Parotid gland (tissue), 1 donor: ENCODE results near the genes OPA3, GPR4, DMPK and FOXA3.

DNA sequence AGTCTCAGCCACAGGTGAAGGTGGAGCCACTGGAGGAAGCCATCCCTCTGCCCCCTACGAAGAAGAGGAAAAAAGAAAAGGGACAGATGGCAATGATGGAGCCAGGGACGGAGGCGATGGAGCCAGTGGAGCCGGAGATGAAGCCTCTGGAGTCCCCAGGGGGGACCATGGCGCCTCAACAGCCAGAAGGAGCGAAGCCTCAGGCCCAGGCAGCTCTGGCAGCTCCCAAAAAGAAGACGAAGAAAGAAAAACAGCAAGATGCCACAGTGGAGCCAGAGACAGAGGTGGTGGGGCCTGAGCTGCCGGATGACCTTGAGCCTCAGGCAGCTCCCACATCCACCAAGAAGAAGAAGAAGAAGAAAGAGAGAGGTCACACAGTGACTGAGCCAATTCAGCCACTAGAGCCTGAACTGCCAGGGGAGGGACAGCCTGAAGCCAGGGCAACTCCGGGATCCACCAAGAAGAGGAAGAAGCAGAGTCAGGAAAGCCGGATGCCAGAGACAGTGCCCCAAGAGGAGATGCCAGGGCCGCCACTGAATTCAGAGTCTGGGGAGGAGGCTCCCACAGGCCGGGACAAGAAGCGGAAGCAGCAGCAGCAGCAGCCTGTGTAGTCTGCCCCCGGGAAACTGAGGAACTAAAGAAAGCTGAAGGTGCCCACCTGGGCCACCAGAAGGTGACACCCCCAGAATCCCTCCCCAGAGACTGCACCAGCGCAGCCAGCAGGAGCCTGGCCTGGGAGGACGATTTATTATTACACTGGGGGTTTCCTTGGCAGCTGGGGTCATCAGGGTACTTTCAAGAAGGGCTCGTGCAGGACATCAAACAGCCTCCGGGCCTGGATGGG is 2.7 kb downstream of the POLR1G start:
- PRO-cap, result no peak

GRCh38 chr19:45451057-45452222 is 16.4 kb upstream of the FOSB start:
- PRO-cap, result unidirectional peak, minus-strand start at chr19:45451535

DNA sequence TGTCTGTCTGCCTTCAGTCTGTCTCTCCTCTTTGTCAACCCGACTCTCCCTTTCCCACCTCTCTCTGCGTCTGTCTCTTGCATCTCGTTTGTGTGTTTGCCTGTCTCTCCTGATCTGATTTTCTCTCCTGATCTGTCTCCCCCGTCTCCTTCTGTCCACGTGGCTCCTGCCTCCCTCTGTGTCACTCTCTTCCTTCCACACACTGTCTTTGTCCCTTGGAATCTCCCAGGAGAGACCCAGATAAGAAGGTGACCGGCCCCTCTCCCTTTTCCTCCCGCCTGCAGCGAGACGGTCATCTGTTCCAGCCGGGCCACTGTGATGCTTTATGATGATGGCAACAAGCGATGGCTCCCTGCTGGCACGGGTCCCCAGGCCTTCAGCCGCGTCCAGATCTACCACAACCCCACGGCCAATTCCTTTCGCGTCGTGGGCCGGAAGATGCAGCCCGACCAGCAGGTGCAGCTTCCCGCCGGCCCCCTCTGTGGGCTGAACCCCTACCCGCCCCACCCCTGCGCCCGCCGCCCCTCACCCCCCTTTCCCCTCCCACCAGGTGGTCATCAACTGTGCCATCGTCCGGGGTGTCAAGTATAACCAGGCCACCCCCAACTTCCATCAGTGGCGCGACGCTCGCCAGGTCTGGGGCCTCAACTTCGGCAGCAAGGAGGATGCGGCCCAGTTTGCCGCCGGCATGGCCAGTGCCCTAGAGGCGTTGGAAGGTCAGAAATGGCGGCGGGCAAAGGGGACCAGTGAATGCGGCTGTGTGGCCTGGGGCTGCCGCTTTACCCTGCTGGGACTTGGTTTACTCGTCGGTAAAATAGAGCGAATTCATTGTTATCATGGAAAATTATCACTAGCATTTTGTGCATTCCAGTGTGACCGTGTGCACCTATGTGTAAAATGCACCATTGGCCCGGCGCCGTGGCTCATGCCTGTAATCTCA is 10.4 kb downstream of the VASP start:
- PRO-cap, result no peak

GRCh38 chr19:45548088-45548814 is 36.4 kb downstream of the OPA3 start:
- PRO-cap, result no peak

GRCh38 chr19:45563952-45564666 is 20.5 kb downstream of the OPA3 start:
- PRO-cap, result no peak

- PRO-cap, result no peak
Measured at GRCh38 chr19:45567746-45568212, 16.8 kb downstream of the OPA3 start.

GRCh38 chr19:45584696-45585241 is at the start of gene OPA3:
TSS of gene OPA3 (minus strand) at chr19:45584802.
- PRO-cap, result bidirectional peak, plus-strand start at chr19:45585171, minus-strand start at chr19:45584927

DNA sequence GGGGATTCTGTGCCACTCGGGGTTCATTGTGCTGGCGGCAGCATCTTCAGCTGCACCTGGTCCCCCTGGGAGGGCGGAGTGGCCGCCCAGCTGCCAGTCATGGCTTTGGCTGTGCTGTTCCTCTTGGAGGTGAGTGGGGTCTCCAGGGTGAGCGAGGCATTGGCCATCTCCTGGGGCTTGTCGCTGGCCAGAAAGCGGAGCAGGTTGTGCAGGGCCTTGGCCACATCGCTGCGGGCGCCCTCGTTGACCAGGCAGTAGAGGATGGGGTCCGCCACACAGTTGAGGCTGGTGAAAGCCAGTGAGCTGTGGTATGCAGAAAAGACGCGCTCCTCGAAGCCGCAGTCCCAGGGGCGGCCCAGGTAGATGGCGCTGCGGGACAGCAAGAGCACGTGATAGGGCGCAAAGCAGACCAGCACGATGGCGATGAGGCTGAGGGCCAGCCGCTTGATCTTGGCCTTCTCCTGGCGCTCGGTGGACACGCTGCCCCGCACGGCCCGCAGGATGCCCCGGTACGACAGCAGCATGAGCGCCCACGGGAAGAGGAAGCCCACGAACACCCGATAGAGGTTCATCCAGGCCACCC is 6.2 kb upstream of the OPA3 start:
- PRO-cap, result no peak

DNA sequence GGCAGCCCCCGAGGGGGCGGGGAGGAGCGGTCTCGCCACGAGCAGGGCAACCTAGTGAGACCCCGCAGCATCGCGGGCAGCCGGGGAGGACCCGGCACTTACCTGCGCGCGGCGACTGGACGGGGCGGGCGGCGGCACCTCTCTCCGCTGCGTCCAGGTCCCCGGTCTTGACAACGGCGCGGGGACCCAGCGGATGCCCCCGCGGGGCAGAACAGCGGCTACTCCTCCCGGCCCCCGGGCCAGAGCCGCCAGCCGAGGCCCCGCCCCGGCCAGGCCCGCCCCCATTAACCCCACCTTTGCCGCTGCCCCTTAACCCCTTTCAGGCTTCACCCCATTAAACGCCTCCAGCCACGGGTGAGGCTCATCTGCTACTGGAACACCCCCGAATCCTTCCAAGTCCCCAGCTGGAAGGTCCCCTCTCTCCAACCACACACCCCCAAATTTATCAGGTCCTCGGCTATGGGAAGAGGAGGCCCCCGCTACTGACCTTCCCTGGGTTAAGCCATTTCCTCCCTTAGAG is at the start of gene GPR4:
Gene GPR4, minus strand, starts transcription at position 220 of the 520 bp plus-strand sequence.
- PRO-cap, result unidirectional peak, minus-strand start at position 178 of the sequence; unidirectional peak, minus-strand start at position 213 of the sequence

GRCh38 chr19:45670462-45671474 is 2.7 kb downstream of the GIPR start:
- PRO-cap, result no peak

DNA sequence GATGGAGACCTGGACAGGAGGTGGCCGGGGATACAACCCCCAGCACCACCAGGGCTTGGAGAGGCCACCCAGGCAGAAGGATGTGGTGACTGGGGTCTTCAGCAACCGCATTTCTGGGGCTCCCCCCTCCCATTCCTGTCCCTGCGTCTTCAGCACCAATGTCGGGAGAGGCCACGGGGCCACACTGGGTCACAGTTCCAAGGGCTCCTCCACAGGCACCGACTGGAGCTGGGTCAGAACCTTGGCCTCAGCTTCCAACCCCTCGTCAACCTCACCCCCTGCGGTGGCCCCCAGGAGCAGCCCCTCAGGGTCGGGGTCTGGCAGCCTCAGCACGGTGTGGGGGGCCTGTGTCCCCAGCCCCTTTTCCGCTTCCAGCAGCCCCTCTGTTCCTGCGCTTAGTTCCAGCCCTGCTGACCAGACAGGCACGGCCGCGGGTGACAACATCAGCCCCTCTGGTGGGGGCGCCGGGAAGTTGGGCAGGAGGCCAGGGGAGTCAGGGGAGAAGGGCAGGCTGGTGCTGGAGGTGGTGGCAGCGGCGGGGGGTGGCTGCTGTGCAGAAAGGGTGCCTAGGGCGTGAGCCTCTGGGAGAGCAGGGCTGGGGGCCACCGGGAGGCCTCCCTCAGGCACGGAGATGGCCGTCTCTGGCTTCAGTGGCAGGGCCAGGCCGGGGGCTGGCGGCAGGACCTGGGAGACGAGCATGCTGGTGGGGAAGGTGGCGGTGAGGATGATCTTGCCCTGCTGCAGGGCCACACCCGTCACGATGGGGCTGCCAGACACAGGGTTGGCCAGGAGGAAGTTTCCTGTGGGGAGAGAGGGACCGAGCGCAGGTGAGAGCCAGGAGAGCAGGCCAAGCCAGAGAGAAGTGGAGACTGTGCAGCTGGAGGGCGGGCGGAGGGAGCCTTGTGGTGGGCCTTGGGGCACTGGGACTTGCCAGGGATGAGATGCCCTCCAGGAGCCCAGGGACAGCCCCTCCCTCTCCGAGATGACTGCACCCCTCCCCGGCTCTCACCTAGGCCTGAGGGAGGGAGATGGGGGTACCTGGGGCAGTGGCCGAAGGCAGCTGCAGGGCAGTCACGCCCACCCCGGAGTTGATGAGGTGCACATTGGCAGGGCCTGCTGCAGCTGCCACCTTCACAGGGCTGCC is 3.4 kb downstream of the SIX5 start:
- PRO-cap, result no peak

DNA sequence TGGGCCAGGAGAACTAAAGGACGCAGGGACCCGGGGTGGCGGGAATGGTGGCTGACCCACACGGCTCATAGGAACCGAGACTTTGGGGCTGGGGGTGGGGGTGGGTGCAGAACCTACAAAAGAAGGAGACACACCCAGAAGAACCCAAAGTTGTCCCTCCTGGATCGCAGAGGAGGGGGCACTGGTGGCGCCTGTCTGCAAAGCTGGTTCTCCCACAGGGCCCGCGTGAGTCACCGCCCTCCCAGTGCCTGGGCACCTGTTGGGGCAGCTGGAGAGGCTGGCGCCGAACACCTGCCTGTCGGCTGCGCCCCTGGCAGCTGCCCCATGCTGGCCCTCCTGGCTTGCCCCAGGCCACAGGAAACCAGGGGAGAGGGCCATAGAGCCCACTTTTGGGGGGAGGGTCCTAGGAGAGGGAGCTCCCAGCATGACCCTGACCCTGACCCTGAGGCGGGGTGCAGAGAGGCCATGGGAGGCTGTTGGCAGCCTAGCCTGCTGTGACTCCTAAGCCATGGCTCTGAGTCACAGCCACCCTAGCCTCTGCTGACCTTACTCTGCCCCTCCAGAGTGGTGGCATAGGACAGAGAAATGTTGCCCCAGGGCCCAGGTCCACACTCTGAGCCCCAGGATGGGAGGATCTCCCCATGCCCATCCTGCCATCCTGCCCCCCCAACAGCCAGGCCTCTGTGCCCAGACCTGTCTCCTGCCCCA is 692 bp downstream of the DMPK start:
- PRO-cap, result no peak

DNA sequence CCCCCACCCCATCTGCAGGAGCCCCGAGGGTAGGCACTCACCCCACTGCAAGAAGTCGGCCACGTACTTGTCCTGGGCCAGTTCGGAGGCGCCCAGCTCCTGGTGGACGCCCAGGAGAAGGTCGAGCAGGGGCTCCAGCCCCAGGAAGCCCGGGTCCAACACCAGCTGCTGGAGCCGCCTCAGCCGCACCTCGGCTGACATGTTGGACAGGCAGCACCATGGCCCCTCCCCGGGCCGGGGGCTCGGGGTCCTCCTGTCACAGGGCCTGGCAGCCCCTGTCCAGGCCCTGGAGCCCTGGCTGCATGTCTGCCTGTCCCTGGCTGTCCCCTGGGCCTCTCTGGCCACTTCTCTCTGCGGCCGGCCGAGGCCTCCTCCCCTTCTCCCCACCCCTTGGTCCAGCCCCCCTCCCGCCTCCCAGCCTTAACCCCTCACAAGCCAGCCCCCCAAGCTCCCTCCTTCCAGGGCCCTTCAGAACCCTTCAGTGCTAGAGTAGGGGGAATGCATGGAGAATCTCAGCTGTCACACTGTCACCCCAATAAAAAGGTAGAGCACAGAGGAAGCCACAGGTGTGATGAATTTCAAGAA is at the start of gene DMPK:
Gene DMPK, minus strand, starts transcription at position 339 of the 585 bp plus-strand sequence.
- PRO-cap, result unidirectional peak, minus-strand start at position 339 of the sequence

DNA sequence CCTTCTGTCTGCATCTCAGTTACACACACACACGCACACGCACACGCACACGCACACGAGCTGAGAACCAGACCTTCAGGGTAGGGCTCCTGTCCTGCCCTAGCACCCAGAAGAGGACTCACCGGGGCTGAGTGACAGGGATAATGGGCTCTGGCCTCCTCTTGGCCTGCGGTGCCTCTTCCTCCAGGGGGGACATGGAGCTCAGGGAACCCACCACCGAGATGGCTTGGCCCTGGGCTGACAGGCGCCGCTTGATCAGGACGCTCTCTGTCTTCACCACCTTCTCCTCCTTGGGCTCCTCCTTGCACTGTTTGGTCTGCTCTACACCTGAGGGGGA is 16.1 kb upstream of the RSPH6A start:
- PRO-cap, result no peak

- PRO-cap, result no peak
Measured at GRCh38 chr19:45863950-45864789, at the start of gene FOXA3. TSS of gene FOXA3 (plus strand) at chr19:45864326.

DNA sequence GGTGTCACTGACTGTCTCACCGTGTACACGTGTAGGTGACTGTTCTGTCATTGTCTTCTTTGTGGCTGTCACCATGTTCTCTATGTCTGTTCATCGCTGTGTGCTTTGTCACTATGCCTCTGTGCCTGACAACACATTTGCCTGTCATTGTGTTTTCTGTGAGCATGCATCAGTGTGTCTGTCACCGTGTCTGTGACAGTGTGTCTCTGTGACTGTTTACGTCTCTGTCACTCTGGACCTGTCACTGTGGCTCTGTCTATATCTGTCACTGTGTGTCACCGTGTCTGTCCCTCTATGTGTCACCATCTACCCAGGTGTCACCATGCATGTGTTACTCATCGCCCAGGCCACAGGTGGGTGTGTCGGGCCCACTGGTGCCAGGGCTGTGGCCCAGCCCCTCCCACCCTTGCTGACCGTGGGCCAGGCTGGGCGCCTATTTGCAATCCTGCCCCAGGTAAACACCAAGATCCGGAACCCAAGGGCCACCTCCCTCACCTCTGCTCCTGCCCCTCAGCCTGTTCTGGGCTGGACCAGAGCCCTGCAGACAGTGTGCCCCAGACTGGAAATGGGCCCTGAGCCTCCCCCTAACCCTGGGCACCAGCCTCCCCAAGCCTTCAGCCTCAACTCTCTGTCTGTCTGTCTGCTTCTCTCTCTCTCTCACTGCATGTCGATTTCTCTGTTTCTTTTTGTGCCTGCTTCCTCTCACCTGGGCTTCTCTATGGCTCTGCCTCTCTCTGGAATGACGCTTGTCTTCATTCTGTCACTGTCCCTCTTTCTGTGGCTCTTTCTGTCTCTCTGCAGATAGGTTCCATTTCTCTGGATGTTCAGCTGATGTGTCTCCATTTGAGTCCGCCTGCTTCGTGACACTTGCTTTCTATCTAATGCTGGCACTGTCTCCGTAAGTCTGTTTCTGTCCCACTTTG is 7.7 kb downstream of the IRF2BP1 start:
- PRO-cap, result no peak

- PRO-cap, result no peak
Measured at GRCh38 chr19:45913832-45914310, 707 bp downstream of the NANOS2 start.

DNA sequence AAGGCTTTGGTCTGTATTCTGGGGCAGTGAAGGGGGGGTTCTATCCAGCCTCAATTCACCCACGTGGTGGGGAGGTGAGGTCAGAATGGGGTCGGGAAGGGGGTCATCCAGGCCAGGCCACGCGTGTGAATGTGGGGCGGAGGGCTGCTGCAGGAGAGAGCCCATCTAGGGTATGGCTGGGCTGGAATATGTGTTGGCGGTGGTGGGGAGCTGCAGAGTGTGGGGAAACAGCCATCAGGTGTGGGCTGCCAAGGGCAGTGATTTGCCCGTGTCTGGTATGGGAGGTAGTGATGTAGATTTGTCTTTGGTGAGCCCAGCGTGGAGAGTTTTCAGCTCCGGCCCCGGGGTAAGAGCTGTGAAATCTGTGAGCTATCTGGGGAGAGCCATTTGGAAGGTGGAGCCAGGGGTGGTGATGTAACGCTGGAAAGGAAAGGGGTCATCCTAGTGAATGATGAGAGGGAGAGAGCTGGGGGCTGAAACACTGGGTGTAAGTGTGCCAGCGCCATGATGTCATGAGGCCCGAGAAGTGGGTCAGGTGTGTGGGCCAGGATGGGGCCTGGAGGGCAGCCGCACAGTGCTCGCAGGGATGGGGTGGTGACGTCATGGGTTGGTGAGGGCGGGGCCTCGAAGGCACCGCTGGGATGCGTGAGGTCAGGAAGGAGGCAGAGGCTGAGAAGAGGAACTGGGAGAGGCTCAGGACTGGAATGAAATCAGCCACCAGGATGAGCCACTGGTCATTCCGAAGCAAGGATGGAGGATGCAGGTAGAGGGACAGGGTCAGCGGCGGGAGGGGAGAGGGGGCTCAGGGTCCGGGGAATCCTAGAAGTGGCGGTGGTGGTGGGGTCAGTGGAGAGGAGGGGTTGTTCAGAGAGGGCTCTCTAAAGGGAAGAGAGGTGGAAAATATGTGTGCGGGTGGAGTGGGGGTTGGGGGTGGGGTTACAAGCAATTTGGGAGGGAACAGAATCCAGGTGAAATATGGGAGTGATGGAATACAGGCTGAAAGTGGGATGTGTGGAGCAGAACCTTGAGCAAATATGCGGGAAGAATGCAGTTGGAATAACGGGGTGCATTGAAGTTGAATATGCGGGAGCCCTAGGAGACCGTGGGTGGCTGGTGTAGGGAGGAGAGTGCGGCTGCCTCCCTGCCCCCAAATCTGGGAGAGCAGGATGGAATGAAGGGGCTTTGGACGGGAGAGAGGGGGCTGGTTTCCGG is 4.4 kb downstream of the CCDC61 start:
- PRO-cap, result no peak

DNA sequence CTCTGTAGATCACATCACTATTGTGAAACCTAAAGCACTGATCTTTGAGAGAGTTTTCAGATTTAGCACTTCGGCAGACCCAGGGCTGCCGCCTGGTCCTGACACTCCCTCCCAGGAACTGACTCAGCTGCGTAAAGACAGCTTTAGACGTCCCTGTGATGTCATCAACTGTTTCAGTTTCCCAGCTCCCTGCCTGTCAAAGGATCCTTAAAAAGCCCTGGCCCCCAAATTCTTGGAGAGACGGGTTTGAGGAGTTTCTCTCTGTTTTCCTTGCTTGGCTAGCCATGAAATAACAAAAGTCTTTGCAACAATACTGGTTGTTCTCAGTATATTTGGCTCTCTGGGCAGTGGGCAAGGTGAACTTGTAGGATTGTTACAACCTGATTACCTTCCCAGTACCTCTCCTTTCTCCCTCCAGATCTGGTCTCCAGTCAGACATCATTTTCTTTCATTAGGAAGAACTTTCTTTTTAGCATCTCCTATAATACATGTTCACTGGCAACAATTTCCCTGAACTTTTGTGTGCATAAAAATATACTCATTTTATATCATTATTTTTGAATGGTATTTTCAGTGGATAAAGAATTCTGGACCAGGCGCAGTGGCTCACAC is 33.6 kb downstream of the IGFL2 start:
- PRO-cap, result no peak

GRCh38 chr19:46288860-46289723 is 7.8 kb upstream of the HIF3A start:
- PRO-cap, result no peak